Metastatic Breast Carcinoma in the Brain (tissue), 10 donors: ENCODE measurements around a stretch of chr1.

DNA sequence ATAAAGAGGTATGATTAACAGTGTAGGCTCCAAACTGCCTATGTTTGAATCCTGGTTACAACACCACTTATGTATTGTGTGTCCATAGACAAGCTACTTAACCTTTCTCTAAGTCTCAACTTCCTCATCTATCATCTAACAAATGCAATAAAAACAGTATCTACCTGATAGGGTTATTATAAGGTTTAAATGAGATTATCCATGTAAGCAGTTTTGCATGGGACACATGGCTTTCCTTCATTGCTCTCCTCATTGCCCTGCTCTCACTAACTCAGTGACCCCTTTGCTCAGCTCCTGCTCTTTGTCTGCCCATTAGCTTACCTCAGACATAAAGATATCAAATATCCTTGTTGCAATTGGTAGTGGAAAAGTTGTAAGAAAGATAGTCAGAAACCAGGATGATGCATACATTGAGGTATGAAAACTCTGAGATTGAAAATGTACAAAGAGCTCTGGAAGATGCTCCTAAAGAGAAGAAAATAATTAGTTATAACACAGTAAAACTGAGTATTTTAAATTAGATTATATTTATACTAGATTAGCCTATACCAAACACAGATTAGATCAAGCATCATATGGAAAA, 89.8 kb downstream of the EVI5 start:
- PRO-cap, 10 experiments = no peak in any of the 10 experiments

- PRO-cap, 10 experiments = no peak in any of the 10 experiments
These were observed 71.0 kb downstream of the EVI5 start for GRCh38 chr1:92713852-92714317.

DNA sequence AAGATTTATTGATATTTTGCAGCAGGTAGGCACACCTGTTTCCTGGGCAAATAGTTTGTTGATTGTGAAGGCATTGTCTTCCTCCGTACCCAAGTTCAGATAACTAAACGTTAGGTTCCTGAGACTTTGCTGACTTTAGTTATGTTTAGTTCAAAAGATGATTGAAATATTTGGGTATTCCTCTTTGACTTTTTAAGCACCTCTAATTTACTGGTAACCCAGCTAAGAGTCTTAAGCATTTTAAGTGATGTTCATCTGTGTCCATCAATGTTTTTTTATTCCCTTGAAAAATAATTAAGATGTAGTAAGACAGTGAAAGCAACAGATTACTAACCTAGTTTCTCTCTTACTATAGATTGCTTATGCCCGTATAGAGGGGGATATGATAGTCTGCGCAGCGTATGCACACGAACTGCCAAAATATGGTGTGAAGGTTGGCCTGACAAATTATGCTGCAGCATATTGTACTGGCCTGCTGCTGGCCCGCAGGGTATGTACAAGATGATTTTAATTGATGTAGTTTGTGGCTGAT, 2.6 kb downstream of the RPL5 start:
- PRO-cap, 10 experiments = no peak in any of the 10 experiments

DNA sequence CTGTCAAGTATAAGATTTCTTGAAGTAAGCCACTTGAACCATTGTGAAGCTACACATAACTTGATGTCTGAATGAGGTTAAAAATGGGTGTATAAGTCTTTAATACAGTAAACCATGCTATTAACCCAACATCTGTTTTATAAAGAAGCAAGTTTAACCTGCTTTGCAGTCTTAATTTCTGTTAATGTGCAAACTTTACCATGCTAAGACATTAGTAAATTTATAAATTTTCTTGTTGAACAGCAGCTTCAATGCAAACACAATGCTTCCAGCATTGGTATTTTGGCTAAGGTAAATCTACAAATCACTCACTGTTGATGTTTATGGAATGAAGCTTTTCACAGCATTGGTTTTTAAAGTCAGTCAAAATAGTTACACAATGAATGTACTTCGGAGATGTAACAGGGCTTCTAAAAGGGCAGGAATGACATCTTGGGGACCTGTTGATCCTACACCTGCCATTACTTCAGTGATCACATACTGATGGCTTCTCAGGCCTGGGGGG, 11.0 kb downstream of the RPL5 start:
- PRO-cap, 10 experiments = no peak in any of the 10 experiments

GRCh38 chr1:92963180-92963710, 2.0 kb upstream of the DIPK1A start:
- PRO-cap, 10 experiments = no peak in any of the 10 experiments

GRCh38 chr1:93124387-93125308, 45.6 kb downstream of the MTF2 start:
- PRO-cap, 10 experiments = no peak in any of the 10 experiments

DNA sequence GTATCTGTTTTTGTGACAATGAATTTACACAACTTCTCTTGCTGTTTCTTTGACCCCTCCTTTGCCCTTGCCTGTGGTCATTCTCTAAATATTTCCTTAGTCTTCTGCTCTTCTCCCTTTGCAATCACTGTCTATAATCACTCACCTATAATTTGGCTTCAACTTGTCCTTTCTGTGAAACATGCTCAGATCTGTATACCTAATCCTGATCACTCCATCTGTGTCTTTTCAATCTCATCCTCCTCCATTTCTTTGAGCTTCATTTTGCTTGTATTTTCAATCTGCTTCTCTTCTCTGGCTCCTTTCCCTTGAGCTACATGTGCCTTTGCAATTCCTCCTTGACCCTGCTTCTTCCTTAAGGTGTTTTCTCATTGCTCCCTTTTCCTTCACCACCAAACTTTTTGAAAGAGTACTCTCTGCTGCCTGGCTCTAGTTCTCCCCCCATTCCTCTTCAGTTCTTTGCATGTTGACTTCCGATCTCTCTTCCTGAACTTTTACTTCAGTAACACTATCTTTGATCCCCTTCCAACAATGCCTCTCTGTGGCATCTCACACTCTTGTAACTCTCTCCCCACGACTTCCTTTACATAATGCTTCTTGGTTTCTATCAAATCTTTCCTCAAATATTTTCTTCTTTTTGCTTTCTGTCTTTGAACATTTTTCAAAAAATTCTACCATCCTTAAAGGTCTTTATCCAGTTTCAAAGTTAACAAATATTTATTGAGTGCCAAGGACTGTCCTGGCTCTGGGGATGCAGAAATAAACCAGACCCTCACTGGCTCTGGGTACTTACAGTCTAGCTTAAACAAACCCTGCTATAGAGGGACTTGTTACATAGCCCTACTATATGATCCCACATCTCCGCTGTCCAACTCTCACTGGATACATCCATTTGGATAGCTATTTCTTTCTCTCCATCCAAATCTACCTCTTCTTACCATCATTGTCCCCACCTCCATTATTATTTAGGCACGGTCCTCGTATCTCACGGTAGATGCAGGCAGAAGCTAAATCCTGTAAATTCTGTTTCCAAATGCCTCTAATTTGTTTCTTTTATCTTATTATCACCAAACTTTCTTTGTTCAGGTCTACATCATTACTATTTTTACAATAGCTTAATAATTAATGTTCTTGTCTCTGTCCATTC, 4.7 kb upstream of the DR1 start:
- PRO-cap, 10 experiments = no peak in any of the 10 experiments

DNA sequence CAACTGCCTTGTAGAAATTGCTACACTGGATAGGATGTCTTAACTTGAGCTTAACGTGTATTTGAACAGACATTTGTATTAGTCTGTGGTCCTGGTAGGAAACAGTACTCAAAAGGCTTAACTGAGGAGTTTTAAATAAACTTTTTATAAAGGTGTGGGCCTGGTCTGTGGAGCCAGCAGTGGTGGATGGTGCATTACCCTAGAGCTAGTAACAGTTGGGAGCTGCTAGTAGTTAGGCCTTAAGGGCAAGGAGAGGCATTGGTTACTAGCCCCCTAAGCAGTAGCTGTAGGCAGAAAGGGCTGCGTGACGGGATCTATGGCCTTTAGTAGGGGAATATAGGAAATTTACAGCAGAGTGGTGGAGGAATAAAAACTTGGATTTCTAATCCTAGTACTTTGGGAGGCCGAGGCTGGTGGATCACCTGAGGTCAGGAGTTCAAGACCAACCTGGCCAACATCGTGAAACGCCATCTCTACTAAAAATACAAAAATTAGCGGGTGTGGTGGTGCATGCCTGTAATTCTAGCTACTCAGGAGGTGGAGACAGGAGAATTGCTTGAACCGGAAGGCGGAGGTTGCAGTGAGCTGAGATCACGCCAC, 25.8 kb downstream of the FNBP1L start:
- PRO-cap, 10 experiments = no peak in any of the 10 experiments

GRCh38 chr1:93554699-93555122, 106.8 kb downstream of the FNBP1L start:
- PRO-cap, 10 experiments = no peak in any of the 10 experiments

DNA sequence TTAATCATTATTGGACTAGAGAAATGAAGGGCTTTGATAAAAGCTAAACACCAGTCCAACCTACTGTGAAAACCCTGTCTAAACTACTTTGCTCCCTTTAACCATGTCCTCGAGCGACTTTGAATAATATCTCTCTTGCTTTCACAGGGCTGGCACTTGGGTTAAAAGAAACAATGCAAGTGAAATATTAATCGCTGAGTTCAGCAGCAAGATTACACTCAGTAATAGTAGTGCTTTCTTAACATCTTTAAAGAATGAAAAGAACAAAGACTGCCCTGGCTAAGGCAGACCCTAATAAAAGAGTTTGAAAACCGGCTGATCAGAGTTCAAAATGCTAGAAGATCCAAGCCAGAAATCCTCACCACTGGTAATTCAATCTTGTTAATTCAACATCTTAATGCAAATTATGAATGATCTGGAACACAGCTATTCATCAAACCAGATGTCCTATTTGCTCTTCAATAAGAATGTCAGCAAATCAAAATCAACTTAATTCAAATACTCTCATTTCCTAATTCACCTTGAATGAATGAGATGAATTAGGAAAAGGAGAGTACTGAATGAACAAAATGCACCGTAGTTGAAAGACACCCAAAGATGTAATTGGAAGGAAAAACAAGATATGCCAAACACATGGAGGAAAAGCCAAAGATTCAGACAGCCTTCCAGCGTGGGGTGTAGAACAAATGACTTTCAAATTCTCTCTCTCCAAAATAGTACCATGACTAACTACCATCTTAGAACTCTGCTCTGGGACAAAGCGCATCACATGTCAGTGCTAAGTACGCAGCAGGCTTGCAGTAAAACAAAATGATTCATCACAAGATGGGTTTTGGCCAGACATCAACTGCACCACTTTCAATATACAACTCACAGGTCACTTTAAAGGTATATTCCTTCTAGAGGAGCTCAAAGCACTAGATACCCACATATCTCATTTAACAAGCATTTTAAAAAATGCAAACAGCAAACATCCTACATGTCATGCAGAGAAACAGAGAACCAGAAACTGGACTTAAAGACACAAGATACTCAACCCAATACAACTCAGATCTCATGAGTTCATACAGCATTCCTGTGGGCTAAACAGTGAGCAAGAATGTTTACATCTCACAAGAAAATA, 76.0 kb downstream of the BCAR3 start:
- PRO-cap, 10 experiments = no peak in any of the 10 experiments

GRCh38 chr1:93693230-93693680, 11.6 kb upstream of the BCAR3 start:
- PRO-cap, 10 experiments = no peak in any of the 10 experiments

GRCh38 chr1:93758896-93759485, 77.4 kb upstream of the BCAR3 start:
- PRO-cap, 10 experiments = no peak in any of the 10 experiments

- PRO-cap, 10 experiments = no peak in any of the 10 experiments
These were observed 259 bp downstream of the DNTTIP2 start for GRCh38 chr1:93878834-93879059.

- PRO-cap, 10 experiments = no peak in any of the 10 experiments
These were observed 103.4 kb downstream of the ABCA4 start for GRCh38 chr1:94017448-94017987.

- PRO-cap, 10 experiments = no peak in any of the 10 experiments
These were observed 95.7 kb downstream of the ABCA4 start for GRCh38 chr1:94025111-94025858.

- PRO-cap, 10 experiments = no peak in any of the 10 experiments
These were observed 32.6 kb downstream of the ARHGAP29 start for GRCh38 chr1:94204686-94205297.

- PRO-cap, 10 experiments = peak in 10 of 10 experiments; most common plus-strand start chr1:94247870 (in 9); most common minus-strand start chr1:94247685 (in 5)
These were observed 10.1 kb upstream of the ARHGAP29 start for GRCh38 chr1:94247066-94248202.

- PRO-cap, 10 experiments = no peak in any of the 10 experiments
These were observed 42.3 kb downstream of the F3 start for GRCh38 chr1:94499338-94499648.

- PRO-cap, 10 experiments = no peak in any of the 10 experiments
These were observed 60.8 kb upstream of the F3 start for GRCh38 chr1:94602250-94602944.

- PRO-cap, 10 experiments = peak in 1 of 10 experiments; most common plus-strand start chr1:94623885 (in 1); most common minus-strand start chr1:94623700 (in 1)
These were observed 82.0 kb upstream of the F3 start for GRCh38 chr1:94623423-94624015.